A375 (cell line): Measurements from ENCODE around the gene LYZL2.

DNA sequence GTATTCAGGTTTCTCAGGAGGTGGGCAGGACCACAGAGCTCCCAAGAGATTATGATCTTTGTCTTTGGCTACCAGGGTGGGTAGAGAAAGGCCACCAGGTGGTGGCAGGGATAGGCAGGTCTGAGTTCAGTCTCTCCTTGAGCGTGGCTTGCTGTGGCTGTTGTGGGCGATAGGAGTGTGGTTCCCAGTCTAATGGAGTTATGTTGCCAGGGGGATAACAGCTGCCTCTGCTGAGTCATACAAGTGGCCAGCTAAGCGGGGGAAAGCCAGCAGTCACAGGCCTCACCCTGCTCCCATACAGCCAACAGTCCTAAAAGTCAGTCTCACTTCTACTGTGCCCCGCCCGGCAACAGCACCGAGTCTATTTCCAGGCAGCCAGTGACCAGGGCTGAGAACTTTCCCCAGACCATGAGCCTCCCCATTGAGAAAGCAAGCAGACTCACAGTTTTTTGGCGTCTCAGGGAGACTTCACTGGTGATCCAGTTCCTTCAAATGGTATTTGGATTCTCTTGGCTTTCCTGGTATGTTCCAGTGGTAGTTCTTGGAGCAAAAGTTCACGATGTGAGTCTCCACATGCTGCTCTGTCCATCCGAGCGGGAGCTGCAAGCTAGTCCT lies 92.7 kb upstream of the JCAD start:
- RAMPAGE, long total RNA: no peak

DNA sequence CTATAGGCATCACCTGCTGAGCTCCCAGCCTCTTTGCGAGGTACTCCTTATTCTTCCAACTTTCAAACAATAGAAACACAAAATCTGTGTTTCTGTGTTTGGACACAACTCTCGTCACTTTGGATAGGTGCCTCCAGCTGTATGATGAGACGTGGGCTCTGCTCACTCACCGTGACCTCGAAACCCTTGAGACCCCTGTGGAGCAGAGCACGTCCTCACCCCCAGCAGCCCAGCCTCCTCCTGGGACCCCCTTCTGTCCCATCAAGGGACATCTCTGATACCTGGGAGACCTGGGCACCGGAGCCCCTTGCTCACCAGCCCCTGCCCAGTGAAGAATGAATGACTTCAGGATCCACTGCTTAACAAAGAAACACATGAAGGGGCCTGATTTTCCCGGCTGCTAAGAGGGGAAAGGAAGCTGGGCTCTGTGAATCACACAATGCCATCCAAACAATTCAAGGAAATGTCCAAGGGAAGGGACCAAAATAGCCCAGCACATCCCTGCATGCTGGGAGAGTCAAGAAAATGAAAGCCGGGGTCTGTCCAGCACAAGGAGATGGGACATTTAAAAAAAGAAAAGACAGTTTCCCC lies 128.6 kb upstream of the JCAD start:
- RAMPAGE, long total RNA: no peak

- RAMPAGE, long total RNA: no peak
Measured at GRCh38 chr10:30344030-30344724, 4.9 kb downstream of the MTPAP start.

GRCh38 chr10:30441764-30442667 lies 8.0 kb downstream of the MAP3K8 start:
- RAMPAGE, long total RNA: no peak

DNA sequence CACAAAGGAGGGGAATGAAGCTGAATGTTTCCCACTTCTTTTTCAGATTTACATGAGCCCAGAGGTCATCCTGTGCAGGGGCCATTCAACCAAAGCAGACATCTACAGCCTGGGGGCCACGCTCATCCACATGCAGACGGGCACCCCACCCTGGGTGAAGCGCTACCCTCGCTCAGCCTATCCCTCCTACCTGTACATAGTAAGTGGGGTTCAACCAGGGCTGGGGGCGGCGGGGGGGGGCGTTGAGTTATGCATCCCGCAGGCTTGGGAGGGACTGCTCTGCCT lies 24.0 kb downstream of the MAP3K8 start:
- RAMPAGE, long total RNA: no peak

- RAMPAGE, long total RNA: no peak
Measured at GRCh38 chr10:30462038-30462798, 28.2 kb downstream of the MAP3K8 start.

- RAMPAGE, long total RNA: no peak
Measured at GRCh38 chr10:30541798-30542405, 87.7 kb downstream of the LYZL2 start.

GRCh38 chr10:30542433-30543110 lies 87.0 kb downstream of the LYZL2 start:
- RAMPAGE, long total RNA: no peak

DNA sequence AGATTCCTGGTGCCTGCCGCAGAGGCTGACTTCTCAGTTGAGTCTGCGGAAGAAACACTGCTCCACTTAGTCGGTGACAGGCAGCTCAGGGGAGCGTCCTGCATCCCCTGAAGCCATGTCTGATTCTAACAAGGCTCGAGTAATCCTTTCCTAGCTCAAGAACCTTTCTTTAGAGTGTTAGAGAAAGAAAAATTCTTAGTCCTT lies at the start of gene LYZL2:
Gene LYZL2 (minus strand): TSS at position 152 of the 204 bp plus-strand sequence.
- RAMPAGE, long total RNA: no peak

DNA sequence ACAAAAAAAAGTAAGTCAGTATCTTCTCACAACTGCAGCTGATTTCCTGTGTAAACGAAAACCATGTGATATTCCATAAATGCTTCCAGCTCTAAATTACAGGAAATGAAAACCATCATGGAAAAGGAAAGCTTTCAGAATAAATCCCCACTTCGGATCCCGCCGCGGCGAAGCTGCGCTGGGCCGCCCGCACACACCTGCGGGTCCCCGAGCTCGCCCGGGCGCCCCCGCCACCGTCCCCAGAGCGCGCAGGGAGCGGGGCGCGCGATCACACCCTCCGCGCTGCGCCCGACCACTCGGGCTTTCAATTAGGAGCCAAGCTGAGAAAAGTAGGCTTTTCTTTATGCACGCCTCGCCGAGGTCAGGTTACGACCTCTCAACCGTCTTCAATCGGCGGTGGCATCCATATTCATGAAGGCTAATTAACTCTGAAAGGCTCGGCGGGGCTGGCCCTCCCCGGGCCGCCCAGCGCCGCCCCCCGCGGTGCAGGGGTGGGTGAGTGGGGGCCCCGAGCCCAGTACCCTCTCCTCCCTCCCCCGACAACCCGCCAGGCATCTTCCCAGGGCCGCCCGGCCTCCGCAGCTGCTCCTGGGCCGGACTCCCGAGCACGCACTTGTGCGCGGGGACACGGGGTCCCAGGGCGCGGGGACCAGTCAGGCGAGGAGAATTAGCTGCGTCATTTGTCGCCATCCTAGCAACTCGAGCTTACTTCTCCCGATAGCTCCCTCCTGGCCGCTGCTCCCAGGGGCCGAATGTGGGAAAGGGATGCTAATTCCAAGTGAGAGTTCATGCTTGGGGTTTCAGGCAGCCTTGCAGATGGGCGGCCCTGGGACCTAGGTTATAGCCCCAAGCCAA lies 155.4 kb upstream of the LYZL2 start:
- RAMPAGE, long total RNA: no peak

DNA sequence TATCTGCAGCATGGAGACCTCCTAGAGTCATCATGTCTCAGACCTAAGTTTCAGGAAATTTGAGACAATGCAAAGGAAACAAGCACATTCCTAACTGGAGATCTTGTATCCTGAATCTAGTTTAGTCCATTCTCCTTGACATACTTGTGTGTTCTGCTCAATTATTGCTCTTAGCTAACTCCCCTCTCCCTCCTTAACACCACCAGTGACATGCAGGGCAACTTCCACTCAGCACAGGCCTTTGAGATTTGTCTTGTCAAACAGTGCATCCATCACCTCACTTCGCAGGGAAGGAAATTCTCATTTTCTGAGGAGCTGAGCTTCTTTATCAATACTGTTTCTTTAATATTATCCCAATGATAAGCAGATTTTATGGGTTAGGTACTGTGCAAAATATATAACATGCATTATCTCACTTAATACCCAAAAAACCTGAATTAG lies 173.0 kb downstream of the ZNF438 start:
- RAMPAGE, long total RNA: no peak

- RAMPAGE, long total RNA: no peak
Measured at GRCh38 chr10:31120212-31120901, 88.7 kb upstream of the ZNF438 start.

- RAMPAGE, long total RNA: no peak
Measured at GRCh38 chr10:31133542-31134021, 101.9 kb upstream of the ZNF438 start.

GRCh38 chr10:31759023-31759660 lies 169.5 kb downstream of the ARHGAP12 start:
- RAMPAGE, long total RNA: no peak

- RAMPAGE, long total RNA: no peak
Measured at GRCh38 chr10:31774902-31775557, 153.6 kb downstream of the ARHGAP12 start.

GRCh38 chr10:31961123-31962165 lies 32.8 kb upstream of the ARHGAP12 start:
- RAMPAGE, long total RNA: no peak

DNA sequence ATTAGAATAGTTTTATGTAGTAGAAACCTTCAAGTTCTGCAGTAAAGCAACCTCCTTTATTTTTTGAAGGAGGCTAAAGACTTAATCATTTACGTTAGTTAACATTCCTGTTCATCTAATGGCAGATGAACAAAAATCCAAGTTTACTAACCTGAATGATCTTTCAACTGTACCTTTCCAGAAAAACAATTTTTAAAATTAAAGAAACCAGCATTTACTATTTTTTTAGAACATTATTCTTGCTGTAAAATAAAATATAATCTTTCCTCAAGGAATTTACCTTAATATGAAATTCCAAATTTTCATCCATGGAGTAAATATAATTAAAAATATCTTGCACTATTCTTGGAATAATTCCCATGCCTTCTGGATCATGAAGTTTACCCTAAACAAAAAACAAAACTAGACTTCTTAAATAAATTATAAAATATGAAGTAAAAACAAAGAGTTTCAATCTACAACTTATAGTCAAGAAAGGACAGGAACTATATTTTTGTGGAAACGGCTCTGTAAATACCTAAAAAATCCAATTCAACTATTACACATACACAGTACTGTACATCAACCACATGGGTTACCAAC lies 17.1 kb downstream of the KIF5B start:
- RAMPAGE, long total RNA: no peak

DNA sequence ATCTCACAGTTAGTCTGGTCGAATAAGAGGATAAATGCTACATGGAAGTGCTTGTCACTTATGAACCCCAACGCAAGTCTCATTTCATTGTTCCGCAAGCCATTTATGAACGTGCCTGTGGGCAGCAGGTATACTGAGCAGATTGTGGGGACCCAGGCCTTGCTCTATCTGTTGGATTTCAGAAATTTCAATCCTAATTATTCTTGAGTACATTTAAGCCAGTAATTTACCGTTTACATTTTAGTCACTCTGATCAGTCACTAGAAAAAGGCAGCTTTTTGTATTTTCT lies 80.7 kb downstream of the EPC1 start:
- RAMPAGE, long total RNA: no peak

GRCh38 chr10:32335142-32335775 lies 11.7 kb downstream of the EPC1 start:
- RAMPAGE, long total RNA: no peak

DNA sequence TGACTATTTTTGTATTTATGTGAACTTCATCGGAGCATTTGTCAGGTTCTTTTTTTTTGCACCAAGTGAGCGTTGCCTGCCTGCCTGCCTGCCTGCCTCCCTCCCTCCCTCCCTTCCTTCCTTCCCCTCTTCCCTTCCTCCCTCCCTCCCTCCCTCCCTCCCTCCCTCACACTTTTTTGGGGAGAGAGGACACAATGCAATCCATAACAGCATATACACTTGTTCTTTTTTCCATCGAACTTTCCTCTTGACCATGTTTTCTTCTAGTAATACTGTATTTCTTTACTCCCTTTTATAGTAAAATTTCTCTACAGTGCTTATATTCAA lies 833 bp downstream of the CCDC7 start:
- RAMPAGE, long total RNA: no peak